Epithelial cell of esophagus (primary cell): ENCODE measurements around a stretch of chr2.

DNA sequence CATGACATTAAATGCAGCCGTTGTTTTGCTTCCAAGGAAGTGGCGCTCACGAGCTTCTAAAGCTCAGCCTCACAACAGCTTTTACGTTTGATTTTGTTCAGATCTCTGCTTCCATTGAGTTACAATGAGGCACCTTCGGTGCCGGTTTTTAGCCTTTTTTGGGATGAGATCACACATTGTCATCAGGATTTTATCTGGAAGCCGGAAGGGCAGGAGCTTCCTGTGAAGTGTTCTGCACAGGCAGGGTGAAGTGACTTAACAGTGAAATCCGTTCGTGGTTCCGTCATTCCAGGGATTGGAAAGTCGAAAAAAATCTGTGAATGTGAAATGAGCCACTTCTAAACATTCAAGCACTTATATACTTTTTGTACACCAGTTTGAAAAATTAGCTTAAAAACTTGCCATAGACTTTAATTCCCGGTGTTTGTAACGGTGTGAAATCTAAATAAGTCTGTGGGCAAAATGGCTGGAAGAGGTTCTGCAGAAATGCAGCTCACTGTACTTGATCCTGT, 209.9 kb downstream of the DCDC2C start:
- RRBS, result no CpG with 5 or more reads among the region's 13 CpGs

- RRBS, result 3% methylated on average over 55 of the region's 122 CpGs
Measured at GRCh38 chr2:5691144-5692317, 653 bp upstream of the SOX11 start.

DNA sequence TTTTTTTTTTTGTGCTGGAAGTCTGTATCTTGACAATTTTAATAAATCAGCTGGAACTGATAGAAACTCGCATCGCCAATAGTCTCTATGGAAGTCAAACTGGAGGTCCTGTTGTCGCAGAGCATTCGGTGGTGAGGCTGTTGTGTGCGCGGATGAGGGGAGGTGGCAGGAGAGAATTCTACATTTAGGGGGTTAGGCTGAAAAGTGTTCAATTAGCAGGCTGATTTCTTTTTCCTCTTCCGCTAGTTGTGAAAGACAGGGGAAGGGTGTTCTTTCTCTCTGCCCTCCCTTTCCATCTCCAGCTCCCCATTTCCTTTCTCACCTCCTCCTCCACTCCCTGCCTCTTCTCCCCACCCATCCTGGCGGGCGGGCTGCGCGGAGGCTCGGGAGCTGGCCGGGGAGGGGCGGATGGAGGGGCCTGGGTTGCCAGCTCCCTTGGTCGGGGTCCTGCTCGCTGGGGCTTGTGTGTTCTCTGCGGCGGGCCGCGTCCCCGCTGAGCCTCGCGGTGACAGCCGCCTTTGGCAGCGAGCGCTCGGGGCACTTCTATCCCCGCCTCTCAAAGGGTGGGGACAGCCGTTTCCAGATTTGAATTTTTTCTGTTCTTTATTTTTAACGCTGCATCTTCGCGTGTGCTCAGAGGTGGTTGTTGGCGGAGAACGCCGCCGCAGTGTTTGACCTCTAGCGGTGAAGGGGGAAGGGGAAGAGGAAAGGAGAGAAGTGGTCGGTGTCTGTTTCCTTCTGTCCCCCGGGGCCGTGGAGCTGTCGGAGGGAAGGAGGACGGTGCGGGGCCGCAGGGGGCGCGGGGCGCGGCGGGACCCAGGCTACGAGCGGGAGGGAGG, 3.6 kb downstream of the SOX11 start:
- RRBS, result no CpG with 5 or more reads among the region's 51 CpGs

- RRBS, result no CpG with 5 or more reads among the region's 3 CpGs
Measured at GRCh38 chr2:5914841-5915208, 222.6 kb downstream of the SOX11 start.

- RRBS, result no CpG with 5 or more reads among the region's 10 CpGs
Measured at GRCh38 chr2:6186409-6187366, 494.5 kb downstream of the SOX11 start.

- RRBS, result no CpG with 5 or more reads among the region's 5 CpGs
Measured at GRCh38 chr2:6866409-6866881, 738 bp upstream of the CMPK2 start.

- RRBS, result no CpG with 5 or more reads among the region's 11 CpGs
Measured at GRCh38 chr2:7020327-7020811, 103.2 kb downstream of the RNF144A start.

- RRBS, result no CpG with 5 or more reads among the region's 7 CpGs
Measured at GRCh38 chr2:7450303-7450773, 533.1 kb downstream of the RNF144A start.

GRCh38 chr2:7468084-7468511, 550.9 kb downstream of the RNF144A start:
- RRBS, result no CpG with 5 or more reads among the region's 3 CpGs

- RRBS, result no CpG with 5 or more reads among the region's 10 CpGs
Measured at GRCh38 chr2:7725174-7725970, 808.2 kb downstream of the RNF144A start.

DNA sequence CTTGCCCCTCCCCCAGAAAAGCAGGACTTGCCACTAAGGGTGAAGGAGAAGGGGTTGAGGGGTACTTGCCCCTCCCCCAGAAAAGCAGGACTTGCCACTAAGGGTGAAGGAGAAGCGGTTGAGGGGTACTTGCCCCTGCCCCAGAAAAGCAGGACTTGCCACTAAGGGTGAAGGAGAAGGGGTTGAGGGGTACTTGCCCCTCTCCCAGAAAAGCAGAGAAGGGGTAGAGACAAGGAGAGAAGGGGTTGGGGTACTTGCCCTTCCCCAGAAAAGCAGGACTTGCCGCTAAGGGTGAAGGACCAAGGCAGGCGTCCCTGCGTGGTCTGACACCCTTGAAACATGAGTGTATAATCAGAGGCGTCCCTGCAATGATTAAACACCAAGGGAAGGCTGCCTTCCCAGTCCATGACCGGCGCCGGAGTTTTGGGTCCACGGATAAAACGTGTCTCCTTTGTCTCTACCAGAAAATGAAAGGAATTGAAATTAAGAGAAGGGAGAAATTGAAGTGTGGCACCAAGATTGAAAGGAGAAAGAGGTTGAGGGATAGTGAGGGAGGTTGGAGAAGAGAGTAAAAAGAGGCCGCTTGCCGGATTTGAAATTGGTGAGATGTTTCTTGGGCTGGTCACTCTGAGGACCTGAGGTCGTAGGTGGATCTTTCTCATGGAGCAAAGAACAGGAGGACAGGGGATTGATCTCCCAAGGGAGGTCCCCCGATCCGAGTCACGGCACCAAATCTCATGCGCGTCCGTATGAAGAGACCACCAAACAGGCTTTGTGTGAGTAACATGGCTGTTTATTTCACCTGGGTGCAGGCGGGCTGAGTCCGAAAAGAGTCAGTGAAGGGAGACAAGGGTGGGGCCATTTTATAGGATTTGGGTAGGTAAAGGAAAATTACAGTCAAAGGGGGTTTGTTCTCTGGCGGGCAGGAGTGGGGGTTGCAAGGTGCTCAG, 803.9 kb upstream of the ID2 start:
- RRBS, result no CpG with 5 or more reads among the region's 22 CpGs

- RRBS, result no CpG with 5 or more reads among the region's 2 CpGs
Measured at GRCh38 chr2:7978468-7978699, 703.5 kb upstream of the ID2 start.

GRCh38 chr2:8219900-8220580, 461.8 kb upstream of the ID2 start:
- RRBS, result 92% methylated on average over 1 of the region's 21 CpGs

- RRBS, result no CpG with 5 or more reads among the region's 3 CpGs
Measured at GRCh38 chr2:8409616-8410102, 272.2 kb upstream of the ID2 start.

- RRBS, result no CpG with 5 or more reads among the region's 7 CpGs
Measured at GRCh38 chr2:8426684-8426973, 255.2 kb upstream of the ID2 start.

DNA sequence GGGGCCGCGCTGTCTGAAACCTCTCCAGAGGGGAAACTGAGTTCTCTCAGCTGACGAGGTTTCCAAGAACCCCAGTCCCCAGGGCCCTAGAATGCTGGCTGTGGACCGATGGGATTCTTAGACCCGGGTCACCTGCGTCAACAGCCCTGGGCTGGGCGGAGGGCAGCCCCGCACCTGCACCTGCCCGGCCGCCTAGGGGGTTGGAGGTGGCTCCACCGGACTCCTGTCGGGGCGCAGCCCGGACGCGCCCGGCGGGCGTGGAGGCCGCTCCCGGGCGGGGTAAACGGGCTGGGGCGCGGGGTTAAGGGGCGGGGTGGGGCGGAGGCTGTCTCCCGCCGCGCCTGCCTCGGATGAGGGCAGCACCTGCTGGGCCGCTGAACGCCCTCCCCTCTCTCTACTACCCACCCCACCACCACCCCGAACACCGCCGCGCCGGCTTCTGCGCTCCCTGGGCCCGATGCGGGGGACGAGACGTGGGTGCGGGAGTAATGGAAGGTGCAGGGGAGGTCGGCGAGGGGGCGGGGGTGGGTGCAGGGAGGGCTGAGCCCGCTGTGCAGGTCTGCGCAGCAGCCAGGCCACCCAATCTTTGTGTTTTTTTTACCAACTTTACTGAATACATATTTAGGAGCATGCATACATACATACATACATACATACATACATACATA, 224.8 kb upstream of the ID2 start:
- RRBS, result 22% methylated on average over 5 of the region's 49 CpGs

DNA sequence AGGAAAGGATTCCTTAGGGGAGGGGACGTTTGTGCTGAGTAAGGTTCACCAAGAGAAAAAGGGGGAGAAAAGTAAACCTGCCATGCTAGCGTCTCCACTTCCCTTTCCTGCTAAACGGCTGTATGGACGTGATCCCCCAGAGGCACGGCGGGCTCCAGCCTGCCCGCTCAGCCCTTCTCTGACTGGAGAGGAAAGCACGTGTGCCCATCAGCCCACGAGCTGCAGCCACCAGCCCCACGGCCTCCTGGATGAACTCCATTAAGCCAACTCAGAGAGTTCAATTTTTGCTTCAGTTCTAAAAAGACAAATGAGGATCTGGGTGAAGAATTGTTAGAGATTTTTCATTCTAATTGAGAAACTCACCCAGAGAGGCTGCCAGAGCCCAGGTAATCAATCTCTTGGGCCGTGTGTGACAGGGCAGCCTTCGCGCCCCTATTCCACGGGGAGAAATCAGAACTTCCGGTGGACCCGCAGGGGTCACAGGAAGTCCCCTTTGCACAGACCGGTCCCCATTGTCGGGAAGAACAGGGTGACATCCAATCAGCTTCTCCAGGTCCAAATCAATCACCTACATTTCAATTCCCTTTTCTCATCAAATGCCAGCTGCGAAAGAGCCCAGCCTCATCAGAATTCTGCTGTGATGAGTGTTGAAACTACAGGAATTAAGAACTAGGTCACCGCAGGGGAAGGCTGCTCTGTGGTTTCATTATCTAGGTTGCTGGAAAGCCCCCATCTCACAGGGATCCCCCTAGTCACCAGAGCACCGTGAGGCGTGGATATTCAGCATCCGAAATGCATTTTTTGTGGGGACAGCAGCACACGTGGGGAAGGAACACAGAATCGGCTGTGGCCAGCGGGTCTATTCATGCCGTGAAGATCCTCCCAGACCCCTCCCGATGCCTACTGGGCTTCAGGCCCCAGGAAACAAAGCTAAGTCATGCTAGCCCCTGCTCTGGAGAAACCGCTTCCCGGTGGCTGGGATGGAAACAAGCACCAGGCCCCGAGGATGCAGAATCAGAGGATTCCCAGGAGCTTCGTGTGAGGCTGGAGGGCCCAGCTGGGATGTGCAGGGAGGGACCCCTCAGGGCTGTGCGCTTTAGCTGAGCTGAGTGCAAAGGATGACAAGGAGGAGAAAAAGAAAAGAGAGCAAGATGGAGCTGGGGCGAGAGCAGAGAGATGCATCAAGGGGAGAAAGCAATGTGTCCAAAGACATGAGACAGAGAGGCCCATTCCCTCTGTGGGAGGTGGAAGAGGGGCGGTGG, 193.8 kb upstream of the ID2 start:
- RRBS, result no CpG with 5 or more reads among the region's 35 CpGs

GRCh38 chr2:8573026-8574232, 108.4 kb upstream of the ID2 start:
- RRBS, result no CpG with 5 or more reads among the region's 39 CpGs

DNA sequence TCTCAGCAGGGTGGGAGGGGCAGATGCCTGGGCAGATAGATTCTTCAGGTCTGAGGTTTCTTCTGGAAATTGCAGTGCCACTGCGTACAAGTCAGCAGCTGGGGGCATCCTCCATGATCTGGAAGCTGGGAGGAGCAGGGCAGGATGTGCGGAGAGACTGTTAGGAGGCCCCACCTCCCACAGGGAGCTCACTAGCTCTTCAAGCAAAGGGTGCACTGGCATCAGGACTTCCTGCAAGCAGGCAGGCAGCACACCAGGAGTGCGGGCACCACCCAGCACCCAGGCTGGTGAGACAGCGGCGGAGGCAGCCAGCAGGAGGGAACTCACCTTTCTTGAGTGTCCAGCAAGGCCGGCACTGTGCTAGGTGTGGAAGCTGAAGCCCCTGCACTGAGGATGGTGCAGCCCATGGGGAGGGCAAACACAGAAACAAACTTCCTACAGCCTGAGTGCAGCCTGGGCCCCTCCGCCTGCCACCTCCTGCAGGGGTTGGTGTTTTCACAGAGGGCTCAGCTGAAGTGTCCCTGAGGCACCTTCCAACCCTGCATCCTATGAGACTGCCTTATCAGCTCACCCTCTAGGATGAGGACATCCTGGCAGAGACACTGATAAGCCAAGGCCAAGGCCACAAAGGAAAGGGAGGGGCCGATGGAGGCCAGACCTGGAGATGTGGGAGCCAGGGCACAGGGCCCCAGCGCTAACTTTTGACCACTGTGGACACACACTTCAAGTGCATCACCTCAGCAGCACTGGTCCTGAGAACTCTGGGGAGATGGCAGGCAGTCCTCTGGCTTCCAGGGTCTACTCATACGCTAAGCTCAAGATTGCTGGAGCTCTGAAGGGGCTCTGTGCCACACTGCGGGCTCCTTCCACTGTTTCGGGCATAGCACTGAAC, 100.5 kb upstream of the ID2 start:
- RRBS, result no CpG with 5 or more reads among the region's 12 CpGs

- RRBS, result no CpG with 5 or more reads among the region's 18 CpGs
Measured at GRCh38 chr2:8626920-8627573, 54.8 kb upstream of the ID2 start.